ENCODE measurements around the gene MPPED2.

DNA sequence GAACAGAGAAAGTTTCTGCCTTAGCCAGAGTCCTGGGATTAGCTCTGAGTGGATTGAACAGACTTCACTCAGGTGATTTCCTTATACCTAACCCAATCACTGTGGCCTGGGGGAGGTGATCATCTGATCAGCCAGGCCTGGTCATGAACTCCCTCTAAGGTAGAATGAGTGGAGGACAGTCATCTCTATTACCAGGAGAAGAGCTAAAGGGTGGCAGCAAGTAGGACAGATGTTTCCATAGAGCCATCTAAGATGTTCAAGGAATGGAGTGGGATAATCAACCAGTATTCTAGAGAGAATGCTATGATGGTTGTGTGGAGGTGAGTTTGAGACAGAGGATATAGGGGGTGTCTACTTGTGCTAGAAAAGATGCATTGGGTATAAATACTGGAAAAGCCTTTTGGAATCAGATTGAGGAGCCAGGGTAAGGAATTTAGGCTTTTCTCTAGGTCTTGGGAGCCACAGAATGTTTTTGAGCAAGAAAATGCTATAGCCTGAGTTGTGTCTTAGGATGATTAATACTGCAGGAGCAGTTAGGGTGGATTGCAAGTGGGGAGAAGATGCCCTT, 218.7 kb upstream of the E2F8 start:
- PRO-cap = no peak
- RAMPAGE, long total RNA, 3 experiments = no peak in any of the 3 experiments

DNA sequence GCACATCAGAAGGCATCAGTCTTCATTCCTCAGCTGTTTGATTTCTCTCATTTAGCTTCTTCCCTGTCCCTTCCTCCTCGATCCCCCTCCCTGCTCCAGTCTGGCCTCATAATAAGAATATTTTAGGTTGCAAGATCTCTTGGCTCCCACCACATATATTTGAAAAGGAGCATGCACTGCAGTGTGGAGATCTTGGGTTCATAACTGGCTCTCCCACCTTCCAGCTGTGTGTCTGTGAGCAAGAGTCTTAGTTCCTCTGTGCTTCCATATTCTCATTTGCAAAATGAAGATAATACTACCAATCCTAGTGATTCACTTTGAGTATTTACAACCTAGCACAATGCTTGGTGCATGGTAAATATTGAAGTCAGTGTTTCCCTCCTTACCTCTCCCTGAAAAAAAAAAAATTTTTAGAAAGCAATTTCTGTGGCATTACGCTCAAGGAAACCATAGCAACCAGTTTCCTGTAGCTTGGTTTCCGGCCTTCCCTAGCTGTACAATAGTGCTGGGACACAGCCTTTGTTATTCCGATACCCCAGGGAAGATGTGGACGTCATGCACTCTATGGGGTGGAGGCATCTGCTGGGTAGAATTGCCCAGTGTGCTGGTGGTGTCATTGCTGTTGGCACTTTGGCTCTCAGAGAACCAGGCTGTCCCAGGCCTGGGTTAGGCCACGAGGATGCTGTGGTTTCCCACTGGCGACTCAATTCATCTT, 36.4 kb upstream of the NAV2 start:
- PRO-cap = no peak
- RAMPAGE, long total RNA, 3 experiments = no peak in any of the 3 experiments

DNA sequence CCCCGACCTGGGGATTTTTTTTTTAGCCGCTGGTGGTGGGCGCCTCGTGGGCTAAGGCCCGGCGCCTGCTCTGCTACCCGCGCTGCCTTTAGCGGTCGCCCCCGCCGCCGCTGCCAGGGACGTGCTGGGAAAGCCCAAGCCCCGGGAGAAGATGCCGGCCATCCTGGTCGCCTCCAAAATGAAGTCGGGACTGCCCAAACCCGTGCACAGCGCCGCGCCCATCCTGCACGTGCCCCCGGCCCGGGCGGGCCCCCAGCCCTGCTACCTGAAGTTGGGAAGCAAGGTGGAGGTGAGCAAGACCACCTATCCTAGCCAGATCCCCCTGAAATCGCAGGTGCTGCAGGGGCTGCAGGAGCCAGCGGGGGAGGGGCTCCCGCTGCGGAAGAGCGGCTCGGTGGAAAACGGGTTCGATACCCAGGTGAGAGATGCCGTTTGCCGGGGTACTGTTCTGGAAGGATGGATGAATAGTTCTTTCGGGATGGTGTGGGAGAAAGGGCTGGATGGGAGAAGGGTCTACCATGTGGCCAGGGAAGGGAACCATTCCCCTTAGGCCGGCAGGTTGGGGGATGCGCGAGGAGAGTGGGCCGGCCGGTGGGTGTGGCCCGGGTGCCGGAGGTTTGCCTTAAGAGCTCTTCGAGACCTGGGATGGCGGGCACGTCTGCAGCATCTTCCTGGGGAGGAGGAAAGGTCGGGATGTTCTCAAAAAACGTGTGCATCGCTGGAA, 1.1 kb downstream of the NAV2 start:
- PRO-cap = unidirectional peak, plus-strand start at position 636 of the sequence
- RAMPAGE, long total RNA, 3 experiments = no peak in any of the 3 experiments

DNA sequence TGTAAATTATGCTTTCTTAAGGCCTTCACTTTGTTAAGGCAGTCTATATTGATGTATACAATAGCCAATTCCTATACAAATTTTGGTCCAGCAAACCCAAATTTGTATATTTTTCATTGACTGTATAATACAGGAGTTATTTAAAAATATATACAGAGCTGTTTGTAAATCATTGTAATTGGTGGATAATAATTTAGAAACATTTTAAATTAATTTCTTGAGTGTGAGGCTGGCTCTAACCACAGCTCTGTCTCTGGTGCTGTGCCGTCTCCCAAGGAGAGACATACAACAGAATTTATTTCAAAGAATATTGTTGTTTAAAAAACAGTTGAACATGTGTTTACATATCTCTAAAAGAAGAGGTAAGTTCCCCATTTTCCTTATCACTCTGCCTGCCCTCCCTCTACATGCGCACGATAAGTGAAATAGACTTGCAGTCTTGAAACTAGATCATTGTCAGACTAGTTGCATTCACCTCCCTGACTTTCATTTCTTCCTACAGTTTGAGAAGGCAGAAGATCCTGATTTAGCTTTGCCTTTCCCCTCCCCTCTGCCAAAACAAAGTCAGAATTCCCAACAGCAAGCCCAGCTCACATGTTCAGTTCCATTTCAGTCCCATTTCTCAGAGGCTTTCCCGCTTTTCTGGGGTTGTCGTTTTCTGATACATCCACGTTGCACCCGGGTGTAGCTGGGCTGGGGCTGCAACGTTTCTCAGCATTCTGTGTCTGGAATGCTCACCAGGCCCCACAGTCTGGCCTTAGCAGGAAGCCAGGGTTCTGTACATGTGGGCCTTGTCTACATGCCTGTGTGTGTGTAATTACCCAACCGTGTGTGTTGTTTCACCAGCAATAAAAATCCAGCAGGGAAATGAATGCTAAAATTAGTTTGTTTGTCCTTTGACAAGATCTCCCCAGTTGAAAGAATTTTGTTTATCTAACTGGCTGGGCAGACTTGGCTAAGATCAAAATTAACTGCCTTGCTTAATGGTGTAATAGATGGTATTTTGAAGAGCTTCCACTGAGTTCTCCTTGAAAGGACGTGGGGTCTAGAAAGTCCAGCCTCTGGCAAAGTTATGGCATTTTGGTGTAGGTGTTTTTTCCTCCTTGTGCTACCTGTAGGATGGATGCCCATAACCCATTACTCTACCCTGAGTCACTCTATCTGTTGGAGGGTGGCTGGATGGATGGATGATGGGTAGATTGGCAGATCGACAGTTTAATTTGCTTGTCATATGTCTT, 179.2 kb downstream of the DBX1 start:
- PRO-cap = no peak
- RAMPAGE, long total RNA, 3 experiments = no peak in any of the 3 experiments

GRCh38 chr11:19994918-19995469, 165.3 kb downstream of the DBX1 start:
- PRO-cap = no peak
- RAMPAGE, long total RNA, 3 experiments = no peak in any of the 3 experiments

- PRO-cap = no peak
- RAMPAGE, long total RNA, 3 experiments = no peak in any of the 3 experiments
Measured at GRCh38 chr11:20388498-20388949, 1.0 kb downstream of the PRMT3 start.

DNA sequence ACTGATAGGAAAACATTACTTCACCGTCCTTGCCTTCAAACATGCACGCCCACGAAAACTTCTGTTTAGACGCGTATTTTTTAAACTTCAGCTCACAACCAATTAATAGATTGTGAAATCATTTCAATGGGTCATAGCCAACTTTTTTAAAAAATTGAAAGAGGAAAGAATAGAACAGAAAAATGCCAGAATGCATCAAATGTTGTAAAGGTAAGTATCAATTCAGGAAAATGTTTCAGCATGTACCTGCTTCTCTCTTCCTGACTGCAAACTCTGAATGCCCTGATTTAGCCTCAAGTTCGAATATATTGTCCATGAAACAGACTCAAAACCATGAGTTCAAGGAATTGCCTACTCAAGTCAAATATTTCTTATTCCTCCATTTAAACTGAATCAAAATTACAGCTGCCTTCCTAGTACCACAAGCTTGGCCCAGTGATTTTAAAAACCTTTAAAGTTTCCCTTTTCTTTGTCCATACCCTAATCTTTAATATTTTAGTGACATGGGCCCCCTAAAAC, 50.2 kb downstream of the LGR4 start:
- PRO-cap = no peak
- RAMPAGE, long total RNA, 3 experiments = no peak in any of the 3 experiments

- PRO-cap = no peak
- RAMPAGE, long total RNA, 3 experiments = no peak in any of the 3 experiments
Measured at GRCh38 chr11:27470663-27471148, 1.9 kb downstream of the LGR4 start.

- PRO-cap = unidirectional peak, plus-strand start at chr11:28110314
- RAMPAGE, long total RNA, 3 experiments = start-site peak on the plus strand in 3 of 3 experiments, at chr11:28110278-28110322 at its widest, 48 to 189 reads per replicate
Measured at GRCh38 chr11:28110001-28111373, 2.3 kb downstream of the METTL15 start.

GRCh38 chr11:29159885-29160433, 856.9 kb downstream of the KCNA4 start:
- PRO-cap = no peak
- RAMPAGE, long total RNA, 3 experiments = no peak in any of the 3 experiments

GRCh38 chr11:30586182-30587047, at the start of gene MPPED2:
TSS of gene MPPED2 (minus strand) at chr11:30586353.
- PRO-cap = no peak
- RAMPAGE, long total RNA, 3 experiments = start-site peak on the minus strand in 3 of 3 experiments, at chr11:30586525-30586872 at its widest, 8 to 10 reads per replicate

- PRO-cap = no peak
- RAMPAGE, long total RNA, 3 experiments = no peak in any of the 3 experiments
Measured at GRCh38 chr11:31438948-31439801, 69.5 kb downstream of the DNAJC24 start.

GRCh38 chr11:31493943-31494337, 15.5 kb downstream of the IMMP1L start:
- PRO-cap = no peak
- RAMPAGE, long total RNA, 3 experiments = no peak in any of the 3 experiments

DNA sequence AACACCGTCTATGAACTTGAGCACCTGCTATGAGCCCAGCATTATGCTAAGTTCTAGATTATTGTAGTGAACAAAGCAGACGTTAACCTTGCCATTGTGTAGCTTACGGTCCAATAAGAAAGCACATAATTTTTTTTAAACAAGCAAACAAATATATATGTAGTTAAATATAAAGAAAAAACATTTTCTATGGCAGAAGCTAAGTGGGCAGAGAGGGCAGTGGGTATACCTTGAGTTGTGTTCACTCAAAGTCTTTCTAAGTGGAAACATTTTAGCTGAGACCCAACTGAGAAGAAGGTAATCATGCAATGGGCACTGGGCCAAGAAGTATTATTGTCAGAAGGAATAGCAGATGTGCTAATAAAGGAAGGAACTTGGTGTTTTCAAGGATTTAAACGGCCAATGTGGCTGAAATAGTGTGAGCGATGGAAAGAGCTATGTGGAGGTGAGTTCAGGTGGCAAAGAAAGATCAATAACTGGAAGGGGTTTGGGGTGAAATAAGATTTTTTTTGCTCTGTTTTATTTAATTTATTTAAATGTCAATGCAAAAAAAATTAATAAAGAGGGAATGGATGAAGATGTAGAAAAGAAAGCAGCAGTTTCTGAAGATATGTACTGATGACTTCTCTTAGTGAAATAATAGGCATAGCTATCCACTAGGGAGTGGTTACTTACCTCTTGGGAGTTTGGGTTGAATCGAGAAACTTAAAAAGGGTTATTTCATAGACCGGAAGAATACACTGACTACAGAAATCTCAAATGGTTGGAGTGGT, 102.3 kb downstream of the ELP4 start:
- PRO-cap = no peak
- RAMPAGE, long total RNA, 3 experiments = no peak in any of the 3 experiments

- PRO-cap = no peak
- RAMPAGE, long total RNA, 3 experiments = no peak in any of the 3 experiments
Measured at GRCh38 chr11:32152709-32153162, 61.9 kb downstream of the RCN1 start.

GRCh38 chr11:32386779-32387206, 48.5 kb downstream of the WT1 start:
- PRO-cap = no peak
- RAMPAGE, long total RNA, 3 experiments = no peak in any of the 3 experiments

- PRO-cap = no peak
- RAMPAGE, long total RNA, 3 experiments = no peak in any of the 3 experiments
Measured at GRCh38 chr11:33159484-33159873, 1.8 kb downstream of the CSTF3 start.

DNA sequence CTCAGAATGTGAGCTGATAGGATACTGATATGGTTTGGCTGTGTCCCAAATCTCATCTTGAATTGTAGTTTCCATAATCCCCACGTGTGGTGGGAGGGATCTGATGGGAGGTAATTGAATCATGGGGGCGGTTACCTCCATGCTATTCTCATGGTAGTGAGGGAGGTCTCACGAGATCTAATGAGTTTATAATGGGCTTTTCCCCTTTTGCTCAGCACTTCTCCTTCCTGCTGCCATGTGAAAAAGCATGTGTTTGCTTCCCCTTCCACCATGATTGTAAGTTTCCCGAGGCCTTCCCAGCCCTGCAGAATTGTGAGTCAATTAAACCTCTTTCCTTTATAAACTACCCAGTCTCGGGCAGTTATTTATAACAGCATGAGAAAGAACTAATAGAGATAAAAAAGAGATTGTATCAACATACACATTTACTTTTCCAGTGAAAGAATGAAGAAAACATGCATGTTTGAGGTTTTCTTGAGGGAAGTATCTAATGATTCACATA, 17.3 kb upstream of the CSTF3 start:
- PRO-cap = no peak
- RAMPAGE, long total RNA, 3 experiments = no peak in any of the 3 experiments

GRCh38 chr11:33256071-33256561, 1.1 kb upstream of the HIPK3 start:
- PRO-cap = no peak
- RAMPAGE, long total RNA, 3 experiments = no peak in any of the 3 experiments

DNA sequence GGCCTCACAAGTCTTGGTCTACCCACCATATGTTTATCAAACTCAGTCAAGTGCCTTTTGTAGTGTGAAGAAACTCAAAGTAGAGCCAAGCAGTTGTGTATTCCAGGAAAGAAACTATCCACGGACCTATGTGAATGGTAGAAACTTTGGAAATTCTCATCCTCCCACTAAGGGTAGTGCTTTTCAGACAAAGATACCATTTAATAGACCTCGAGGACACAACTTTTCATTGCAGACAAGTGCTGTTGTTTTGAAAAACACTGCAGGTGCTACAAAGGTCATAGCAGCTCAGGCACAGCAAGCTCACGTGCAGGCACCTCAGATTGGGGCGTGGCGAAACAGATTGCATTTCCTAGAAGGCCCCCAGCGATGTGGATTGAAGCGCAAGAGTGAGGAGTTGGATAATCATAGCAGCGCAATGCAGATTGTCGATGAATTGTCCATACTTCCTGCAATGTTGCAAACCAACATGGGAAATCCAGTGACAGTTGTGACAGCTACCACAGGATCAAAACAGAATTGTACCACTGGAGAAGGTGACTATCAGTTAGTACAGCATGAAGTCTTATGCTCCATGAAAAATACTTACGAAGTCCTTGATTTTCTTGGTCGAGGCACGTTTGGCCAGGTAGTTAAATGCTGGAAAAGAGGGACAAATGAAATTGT, 29.4 kb downstream of the HIPK3 start:
- PRO-cap = no peak
- RAMPAGE, long total RNA, 3 experiments = start-site peak on the plus strand in 1 of 3 experiments, centred at position 185 of the sequence, 240 reads per replicate

Data from tibial nerve (tissue), 3 donors.